Bronchus fibroblast of lung (primary cell): ENCODE measurements around a stretch of chr12.

DNA sequence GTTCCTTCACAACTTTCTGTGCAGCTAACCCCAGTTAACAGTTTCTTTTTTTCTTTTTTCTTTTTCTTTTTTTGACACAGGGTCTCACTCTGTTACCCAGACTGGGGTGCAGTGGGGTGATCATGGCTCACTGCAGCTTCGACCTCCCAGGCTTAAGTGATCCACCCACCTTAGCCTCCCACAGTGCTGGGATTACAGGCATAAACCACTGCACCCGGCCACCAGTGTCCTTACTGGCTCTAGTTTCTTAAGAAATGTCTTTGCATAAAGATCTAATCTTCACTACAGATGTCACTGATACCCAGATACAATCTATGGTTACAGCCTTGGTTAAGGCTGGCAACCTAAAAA lies 27.4 kb downstream of the ETFBKMT start:
- RAMPAGE, long total RNA = no peak

- RAMPAGE, long total RNA = no peak
These were observed 43.1 kb upstream of the H3-5 start for GRCh38 chr12:31835134-31835738.

DNA sequence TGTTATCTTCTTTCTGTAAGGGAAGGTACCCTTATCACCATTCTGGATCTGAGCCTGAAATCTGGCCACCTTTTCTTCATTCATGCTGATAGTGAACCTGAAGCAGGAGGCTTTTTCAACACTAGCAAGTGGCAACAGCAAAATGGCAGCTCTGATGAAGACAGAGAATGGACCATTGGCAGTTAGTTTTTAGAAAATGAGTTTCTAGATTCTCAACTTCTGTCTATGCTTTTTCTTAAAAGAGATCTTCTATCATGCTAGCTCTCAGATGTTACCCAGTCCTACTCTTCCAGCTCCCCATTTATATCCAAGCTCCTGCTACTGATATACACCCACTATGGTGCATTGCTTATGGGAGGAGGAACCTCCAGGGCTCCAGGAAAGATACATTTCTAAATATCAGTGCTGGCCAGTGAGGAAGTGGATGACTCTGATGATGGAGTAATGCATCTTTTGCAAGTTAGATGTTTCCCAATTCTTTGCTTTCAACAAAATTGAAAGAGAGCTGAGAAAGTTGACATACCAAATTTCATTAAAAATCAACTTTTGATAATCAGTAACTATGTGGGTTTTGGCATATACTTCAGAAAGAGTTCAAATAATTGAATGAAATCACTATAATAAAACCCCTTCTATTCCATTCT lies 61.3 kb upstream of the H3-5 start:
- RAMPAGE, long total RNA = no peak

DNA sequence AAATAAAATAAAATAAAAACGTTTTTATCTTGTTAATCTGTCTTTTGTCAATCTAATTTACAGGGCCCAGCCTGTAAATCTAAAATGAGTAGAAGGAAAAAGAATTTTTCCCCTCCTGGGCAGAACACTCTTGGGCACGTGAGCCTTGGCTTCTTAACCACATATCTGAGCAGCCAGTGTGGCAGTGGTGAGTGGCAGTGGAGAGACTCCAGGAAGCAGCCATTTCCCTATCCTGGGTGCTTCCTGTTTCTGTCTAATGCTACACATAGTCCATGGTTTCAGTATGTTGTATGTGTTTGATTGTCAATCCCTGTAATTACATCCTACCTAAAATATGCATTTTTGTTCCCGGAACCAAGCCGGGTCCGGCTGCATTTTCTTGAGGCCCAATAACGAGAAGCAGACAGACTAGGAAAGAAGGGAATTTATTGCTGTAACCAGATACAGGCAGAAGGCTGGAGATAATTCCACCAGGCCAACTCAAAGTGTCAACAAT lies 82.6 kb upstream of the RESF1 start:
- RAMPAGE, long total RNA = no peak

GRCh38 chr12:31958248-31958677 lies 952 bp upstream of the RESF1 start:
- RAMPAGE, long total RNA = no peak

GRCh38 chr12:31958678-31959005 lies 573 bp upstream of the RESF1 start:
- RAMPAGE, long total RNA = no peak

GRCh38 chr12:31959970-31960570 lies 855 bp downstream of the RESF1 start:
- RAMPAGE, long total RNA = no peak

DNA sequence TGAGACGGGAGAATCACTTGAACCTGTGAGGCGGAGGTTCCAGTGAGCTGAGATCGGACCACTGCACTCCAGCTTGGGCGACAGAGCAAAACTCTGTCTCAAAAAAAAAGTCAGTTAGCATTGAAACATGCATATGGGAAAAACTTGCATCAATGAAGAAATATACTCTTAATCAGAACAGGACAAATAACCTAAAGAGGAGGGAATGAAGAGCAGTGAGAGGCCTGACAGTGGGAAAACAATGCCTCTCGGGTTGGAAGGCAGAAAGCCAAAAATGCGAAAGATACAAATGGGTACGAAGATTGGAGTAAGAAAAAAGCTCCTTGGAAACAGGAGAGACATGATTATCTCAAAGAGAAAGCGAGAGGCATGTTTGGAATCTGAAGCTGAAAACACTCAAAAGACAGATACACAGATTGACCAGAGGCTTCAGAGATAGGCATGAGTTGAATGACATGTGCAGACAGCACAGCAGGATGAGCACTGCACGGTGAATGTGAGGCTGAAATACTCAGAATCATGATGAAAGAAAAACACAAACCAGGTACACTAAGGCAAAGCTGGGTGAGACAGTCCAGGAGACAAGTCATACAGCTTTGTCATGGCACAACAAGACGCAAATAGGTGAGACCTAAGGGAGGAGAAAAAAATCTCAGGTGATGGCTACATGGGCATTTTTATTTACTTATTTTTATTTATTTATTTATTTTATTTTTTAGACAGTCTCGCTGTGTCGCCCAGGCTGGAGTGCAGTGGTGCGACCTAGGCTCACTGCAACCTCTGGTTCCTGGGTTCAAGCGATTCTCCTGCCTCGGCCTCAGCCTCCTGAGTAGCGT lies 30.8 kb downstream of the RESF1 start:
- RAMPAGE, long total RNA = no peak

GRCh38 chr12:32296431-32296858 lies 102.9 kb upstream of the FGD4 start:
- RAMPAGE, long total RNA = no peak

DNA sequence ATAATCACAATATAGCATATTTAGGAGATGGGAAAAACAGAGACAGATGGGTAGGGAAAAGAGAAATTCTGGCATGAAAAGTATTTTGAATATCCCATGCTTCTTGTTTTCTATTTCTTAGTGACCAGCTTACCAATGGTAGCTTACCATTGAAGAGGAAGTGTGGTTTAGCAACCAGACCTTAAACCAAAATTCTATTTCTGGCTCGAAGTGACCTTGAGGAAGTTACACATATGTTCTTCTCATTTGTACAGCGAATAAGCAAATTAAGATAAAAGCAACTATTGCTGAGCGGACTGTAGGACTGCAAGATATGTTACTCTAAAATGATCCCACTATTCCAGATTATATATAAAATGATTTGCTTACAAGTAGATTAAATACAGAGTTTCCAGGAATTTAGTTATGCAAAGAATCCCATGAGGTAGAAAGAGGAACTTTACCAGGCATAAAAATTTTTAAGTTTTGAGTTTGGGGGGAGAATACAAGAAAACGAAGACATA lies 82.9 kb downstream of the FGD4 start:
- RAMPAGE, long total RNA = no peak

- RAMPAGE, long total RNA = no peak
These were observed 63.5 kb upstream of the DNM1L start for GRCh38 chr12:32615572-32616082.

DNA sequence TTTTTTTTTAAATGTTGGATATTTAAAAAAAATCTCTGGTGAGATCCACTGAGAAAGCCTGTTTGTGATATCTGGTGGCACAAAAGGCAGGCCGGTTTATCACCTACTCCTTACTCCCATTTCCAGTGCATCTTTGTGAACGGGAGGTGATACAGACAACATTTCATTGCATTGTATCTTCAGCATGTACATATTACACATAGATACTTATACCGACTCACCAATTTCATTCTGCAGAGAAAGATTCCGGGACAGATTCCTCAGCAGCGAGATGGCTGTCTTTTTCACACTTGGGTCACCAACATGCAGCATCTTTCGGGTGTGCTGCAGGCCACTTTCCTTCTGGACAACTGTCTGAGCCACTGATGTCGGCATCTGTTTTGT lies 46.5 kb upstream of the YARS2 start:
- RAMPAGE, long total RNA = no peak

GRCh38 chr12:32809825-32810428 lies 54.2 kb upstream of the YARS2 start:
- RAMPAGE, long total RNA = no peak

- RAMPAGE, long total RNA = no peak
These were observed 591 bp downstream of the ALG10 start for GRCh38 chr12:34022871-34023302.

- RAMPAGE, long total RNA = no peak
These were observed 325.0 kb downstream of the ALG10 start for GRCh38 chr12:34347164-34347872.

GRCh38 chr12:38124343-38124826 lies 192.2 kb upstream of the ALG10B start:
- RAMPAGE, long total RNA = no peak

GRCh38 chr12:38131061-38131460 lies 185.5 kb upstream of the ALG10B start:
- RAMPAGE, long total RNA = no peak

DNA sequence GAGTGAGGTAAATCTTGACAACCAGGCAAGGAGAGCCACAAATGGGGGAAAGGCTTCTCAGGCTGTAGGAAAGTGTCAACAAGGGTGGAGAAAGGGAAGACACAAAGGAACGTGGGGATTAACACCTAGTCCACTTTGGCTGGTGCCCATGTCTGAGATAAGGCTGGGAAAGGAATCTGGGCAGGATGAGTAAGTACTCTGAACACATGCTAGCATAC lies 13.4 kb downstream of the CPNE8 start:
- RAMPAGE, long total RNA = no peak

- RAMPAGE, long total RNA = no peak
These were observed 12.9 kb downstream of the CPNE8 start for GRCh38 chr12:38892591-38892857.

DNA sequence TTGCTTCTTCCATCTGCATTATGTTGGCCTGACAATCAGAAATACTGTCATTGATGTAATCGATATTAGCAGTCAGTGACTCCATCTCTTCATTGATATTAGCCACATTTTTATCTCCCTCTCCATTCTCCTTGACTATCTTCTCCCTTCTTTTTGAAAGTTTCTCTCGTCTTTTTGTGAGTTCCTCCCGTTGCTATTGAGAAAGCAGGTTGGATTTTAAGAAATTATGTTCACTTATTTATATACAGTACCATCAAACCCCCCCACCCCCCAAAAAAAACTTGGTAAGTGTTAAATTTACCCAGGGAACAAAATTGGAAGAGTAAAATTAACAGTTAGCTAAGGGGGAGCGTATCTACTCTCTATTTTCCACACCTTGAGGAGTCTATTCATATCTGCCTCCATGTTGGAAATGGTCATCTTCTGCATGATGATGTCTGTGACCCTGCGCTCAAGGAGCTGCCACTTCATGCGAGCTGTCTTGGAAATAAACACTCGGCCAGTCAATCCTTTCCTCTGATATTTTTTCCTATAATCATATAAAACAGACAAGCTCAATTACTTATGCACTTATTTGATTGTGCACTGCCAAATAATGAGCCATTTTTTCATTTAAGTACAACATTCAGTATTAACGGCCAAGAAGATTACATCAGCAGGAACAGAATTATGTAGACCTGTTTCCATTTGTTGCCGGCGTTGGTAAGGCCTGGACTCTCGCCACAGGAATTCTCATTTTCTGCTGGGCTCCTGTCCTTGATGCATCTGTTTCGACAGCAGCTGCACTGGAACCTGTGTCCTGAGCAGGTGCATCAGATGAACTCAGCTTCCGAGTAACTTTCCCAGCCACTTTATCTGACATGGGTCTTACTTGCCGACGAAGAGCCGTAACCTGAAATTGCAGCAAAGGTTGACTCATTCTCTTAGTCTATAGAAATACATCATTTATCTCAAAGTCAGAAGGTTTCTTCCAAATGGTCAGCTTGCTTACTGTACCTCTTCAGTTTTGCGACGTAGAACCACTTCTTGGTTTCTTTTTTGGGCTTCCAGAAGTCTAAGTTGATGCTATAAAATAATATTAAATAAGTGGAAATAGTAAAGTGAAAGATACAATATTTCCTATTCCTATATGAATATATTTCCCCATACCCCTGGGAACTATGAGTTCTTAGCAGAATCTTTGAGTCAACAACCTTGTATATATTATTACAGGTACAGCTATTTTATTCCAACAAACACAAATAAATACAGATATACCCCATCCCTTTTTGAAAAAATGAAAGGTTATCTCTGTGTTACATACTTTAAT lies 110.2 kb downstream of the KIF21A start:
- RAMPAGE, long total RNA = no peak